ENCODE measurements around a stretch of chr5.

DNA sequence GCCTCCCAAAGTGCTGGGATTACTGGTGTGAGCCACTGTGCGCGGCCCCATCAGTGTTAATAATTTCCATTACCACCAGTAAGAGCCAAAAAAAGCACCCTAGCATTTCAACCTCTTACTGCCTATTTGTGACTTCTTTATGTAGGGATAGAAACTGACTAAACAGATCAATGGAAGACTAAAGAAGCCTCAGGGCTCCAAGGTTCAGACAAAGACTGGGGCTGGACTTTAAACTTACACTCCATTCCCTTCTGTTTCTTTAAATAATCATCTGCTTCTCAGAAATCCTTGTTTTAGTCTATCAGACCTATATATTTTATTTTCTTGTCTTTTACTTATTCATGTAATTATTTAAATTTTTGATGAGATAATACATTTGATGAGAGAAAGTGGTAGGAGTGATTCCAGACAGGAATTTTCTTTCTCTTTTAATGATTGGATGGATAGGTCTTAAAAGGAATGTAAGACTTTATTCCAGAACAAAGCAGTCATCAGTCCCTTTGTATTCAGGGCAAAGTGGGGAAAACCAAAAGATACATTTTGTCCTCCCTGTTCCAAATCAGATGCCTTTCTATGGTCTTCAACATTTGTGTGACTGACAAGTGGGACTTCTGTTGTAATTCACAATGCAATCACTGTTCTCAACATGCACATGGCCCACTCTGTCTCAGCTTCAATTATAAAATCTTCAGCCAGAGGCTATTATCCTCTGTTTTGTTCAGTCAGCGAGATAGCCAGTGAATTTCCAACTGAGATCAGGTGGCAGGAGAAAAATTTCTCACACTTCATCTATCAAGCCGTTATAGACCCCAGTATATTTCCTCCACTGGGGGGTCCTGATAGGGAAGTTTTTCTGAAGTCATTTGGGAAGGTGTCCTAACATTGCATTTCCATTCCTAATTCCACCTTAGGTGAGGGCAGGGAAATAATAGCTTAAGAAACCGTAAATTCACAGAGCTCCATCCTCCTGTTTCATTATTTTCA, 95.6 kb upstream of the ERBIN start:
- PRO-cap: no peak

- PRO-cap: no peak
These were observed 51.7 kb downstream of the ERBIN start for GRCh38 chr5:65978080-65978524.

- PRO-cap: no peak
These were observed 44.0 kb upstream of the SREK1 start for GRCh38 chr5:66100032-66100564.

- PRO-cap: no peak
These were observed 63.9 kb downstream of the SREK1 start for GRCh38 chr5:66208059-66208364.

- PRO-cap: no peak
These were observed 730 bp downstream of the MAST4 start for GRCh38 chr5:66596872-66597373.

- PRO-cap: no peak
These were observed 21.7 kb downstream of the MAST4 start for GRCh38 chr5:66617848-66618400.

GRCh38 chr5:66828105-66829368, 232.3 kb downstream of the MAST4 start:
- PRO-cap: no peak

DNA sequence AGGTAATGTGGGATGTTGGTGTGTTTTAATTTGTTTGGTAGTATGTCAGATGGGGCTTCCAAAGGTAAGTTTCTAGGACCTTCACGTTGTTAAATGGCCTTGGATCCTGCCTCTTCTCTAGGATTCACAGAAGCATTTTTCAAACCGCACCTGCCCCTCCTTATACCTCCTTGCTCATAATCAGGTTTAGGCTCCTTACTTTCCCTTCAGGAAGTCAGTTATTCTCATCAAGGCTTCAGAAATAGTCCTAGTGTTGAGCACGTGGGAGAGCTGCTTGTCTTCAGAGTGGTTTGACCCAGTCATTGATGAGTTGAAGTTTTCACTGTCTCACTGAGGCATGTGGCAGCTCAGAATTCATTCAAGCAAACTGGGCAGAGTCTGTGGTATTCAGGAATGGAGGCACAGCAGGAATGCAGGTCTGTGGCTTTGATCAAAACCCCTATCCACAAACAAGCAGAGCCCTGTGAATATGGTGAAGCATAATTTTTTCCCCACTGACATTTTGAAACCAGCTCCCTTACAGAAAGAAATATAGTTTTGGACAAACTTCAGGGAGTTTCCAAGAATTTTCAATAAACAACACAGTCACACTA, 207.4 kb downstream of the CD180 start:
- PRO-cap: no peak

DNA sequence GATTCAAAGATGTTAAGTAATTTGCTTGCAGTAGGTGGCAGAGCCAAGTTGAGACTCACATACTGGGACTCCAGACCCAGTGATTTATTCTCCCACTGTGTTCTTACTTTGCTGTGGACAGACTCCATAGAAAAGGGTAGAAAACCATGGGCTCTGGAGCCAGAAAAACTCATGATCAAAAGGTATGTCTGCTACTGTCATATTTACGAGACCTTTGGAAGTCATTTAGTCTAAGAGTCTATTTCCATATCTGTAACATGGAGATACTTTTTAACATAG, 181.9 kb upstream of the CD180 start:
- PRO-cap: no peak

GRCh38 chr5:68037527-68037748, 178.1 kb upstream of the PIK3R1 start:
- PRO-cap: no peak

GRCh38 chr5:68135057-68135358, 80.5 kb upstream of the PIK3R1 start:
- PRO-cap: no peak

DNA sequence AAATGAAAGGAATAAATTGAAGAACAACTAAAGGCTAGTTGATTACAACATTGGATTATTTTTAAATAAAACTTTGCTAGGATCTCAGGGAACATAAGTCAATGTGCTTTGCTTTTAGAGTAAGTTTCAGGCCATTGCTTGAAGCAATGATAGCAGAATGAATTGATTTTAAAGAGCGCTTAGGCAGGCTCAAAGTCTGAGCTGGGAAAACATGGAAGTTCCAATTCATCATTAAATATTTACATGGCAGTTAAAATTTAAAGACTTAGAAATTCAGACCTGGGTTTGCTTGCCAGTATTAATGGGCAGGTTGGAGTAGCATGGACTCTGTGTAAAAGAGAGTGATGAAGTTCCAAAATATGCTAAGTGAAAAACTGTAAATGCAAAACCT, 48.5 kb upstream of the PIK3R1 start:
- PRO-cap: no peak

DNA sequence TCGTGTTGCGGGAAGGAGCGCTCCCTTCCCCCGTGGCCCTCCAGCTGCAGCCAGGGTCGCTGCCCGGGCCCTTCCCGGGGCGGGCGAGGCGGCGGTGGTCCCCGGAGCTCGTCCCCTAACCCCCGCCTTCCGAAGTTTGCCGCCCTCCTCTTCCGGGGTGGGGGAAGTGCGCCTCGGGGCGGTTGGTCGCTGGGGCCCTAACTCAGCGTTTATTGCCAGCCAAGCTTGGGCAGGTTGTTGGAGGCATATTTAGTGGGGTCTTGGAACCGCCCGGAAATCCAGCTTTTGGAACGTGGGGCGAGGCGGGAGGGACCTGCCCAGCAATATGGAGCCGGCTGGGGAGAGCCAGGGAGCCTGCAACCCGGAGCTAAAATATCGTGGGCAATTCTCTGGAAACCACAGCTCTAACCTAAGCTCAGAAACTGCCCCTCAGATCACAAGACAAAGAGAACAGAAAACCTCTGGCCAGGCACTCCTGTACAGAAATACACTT, 860 bp downstream of the PIK3R1 start:
- PRO-cap: bidirectional peak, plus-strand start at position 212 of the sequence, minus-strand start at position 117 of the sequence

GRCh38 chr5:68225073-68225690, 9.6 kb downstream of the PIK3R1 start:
- PRO-cap: no peak

DNA sequence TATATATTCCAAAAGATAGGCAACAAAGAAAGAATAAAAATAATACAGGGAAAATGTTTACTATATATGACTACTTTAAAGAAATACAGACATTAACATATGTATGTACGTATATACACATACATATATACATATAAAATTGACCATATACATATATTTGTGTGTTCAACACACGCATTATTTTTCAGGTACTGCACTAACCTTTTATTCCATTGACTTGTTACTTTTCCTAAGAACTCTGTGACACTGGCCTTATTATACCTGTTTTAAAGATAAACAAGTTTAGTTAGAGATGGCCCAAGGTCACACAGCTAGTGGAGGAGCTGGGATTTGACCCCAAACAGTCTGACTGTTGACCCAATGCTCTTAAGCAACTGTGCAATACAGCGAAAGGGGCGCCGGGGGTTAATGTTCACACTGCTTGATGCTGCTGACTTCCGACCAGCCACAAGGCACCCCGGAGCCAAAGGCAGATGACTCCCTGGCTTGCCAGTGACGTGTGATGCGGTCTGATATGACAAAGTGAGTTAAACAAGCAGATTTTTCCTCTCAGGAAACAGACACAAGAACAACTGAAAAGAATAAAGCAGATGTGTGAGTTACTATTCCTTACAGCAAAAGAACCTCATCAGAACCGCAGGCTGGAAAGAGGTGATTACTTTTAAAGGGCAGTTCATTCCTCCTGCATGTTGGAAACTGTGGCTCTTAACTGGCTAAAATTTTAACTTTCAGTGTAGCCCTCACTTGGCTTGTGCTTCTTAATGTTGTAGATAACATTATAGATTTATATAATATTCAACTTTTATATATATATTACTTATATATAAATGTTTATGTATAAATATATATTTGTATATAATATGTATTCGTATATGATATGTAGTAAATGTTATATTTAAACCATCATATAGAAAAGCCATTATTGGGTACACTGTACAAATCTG, 24.0 kb downstream of the PIK3R1 start:
- PRO-cap: no peak

DNA sequence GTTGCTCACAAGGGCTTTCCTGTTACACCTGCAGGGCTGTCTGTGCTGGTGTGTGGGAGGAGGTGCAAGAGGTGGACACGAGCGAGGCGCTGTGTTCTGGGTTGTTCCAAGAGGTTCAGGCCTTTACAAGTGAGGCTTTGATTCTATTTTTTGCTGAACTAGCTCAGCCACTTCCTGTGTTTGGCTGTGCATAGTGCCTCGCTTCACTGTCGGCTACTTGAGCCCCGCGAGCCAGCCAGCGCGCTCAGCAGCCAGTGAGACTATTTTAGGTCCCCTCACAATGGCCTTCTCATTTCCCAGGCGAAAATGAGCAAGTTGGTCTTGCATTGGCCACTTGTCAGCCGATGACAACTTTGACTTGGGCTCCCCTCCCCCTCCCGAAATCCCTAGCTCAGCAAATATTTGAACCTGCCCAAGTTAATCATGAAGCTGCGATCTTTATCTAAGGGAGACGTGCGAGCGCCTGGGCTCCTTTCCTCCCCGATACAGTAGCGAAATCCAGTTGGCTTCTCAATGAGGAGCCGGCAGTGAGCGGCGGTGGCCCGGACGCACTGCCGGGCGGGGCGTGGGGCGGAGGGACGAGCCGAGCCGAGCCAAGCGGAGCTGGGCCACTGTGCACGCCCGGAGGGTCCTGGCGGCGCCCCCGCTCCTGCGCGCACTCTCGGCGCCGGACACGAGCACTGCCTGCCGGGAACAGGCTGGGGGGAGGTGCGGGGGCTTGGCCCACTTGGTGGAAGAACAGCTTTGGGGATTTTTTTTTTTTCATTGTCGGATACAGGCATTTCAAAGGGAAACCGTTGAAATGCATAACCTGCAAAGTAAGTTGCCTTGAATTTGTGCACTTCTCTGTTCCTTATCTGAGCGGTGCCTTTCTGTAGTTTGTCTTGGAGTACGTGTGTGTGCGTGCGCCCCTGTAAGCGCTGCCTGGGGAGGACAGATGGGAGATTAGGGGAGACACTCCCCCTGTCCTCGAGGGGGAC, 72.7 kb downstream of the PIK3R1 start:
- PRO-cap: unidirectional peak, plus-strand start at position 220 of the sequence; bidirectional peak, plus-strand start at position 513 of the sequence, minus-strand start at position 487 of the sequence

DNA sequence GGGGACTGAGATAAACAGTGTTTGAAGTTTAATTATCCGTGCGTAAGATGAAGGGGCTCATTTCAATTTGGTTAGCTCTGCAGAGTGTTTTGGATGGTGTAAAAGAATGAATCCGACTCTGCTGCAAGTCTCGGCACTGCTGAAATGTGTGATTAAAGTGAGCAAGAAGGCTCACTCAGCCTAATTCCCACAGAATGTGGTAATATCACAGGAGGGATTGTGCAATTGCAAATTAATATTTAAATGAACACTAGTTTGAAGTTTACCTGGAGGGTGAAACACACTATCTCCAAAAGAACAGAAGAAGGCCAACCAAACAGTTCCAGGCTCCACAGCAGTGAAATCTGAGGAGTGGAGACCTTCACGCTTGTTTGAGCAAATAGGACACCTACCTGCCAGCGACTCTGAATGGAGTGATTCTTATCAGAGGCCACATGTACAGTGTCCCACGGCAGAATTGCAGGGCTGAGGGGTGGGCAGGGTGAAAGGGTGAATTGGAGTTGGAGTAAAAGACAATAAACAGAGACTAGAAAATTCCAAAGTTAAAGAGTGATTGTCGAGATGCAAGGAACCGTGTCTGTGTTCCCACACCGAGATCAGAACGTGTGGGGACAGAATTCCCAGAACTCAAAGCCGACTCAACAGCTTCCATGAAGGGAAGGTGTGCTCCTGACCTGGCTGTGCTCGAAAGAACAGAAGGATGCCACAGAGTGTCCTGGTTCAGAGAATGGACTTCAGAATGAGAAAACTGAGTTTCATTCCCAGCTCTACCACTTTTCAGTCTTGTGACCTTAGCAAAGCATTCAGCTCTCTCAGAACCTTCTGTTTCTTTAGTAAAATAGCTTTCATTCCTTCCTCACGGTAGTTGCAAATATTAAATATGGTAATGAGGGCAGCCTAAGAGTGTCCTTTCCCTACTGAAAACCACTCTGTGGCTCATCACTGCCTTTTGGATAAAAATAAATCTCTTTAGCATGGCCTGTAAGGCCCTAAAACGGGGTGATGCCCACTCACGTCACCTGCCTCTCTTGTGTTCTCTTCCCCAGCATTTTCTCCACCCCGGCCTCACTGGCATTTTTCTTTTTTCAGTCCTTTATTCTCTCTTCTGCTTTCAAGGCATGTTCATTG, 420.1 kb upstream of the SLC30A5 start:
- PRO-cap: no peak

- PRO-cap: no peak
These were observed 217 bp upstream of the SLC30A5 start for GRCh38 chr5:69093617-69093976.

- PRO-cap: no peak
These were observed 41.9 kb downstream of the CDK7 start for GRCh38 chr5:69276439-69277195.

- PRO-cap: no peak
These were observed 31.6 kb downstream of the CCDC125 start for GRCh38 chr5:69300911-69301391.